Epithelial cell of alveolus of lung (primary cell): Measurements from ENCODE around the genes CYYR1 and ADAMTS1.

- RAMPAGE, long total RNA, result no peak
- RRBS, result no CpG with 5 or more reads among the region's 4 CpGs
Observed at GRCh38 chr21:17598223-17599066, 14.3 kb downstream of the BTG3 start.

DNA sequence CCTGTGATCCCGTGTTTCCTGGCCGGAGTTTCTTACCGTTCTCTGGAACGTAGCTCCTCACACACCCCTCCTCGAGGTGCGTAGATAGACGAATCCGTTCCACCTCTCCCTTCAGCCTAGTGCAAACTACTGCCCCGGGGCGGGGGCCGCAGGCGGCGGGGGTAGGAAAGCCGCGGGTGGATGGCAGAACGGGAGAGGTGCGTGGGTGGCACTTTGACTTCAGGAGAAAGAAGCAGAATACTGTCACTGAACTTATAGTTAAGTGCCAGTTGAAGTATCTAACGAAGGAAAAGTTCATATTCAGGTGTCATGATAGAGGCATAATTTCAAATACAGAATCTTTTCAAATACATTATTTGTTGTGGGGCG lies 367 bp upstream of the C21orf91 start:
- RAMPAGE, long total RNA, result no peak
- RRBS, result under 1% methylated on average over 2 of the region's 19 CpGs

GRCh38 chr21:18443448-18444077 lies 40.0 kb upstream of the TMPRSS15 start:
- RAMPAGE, long total RNA, result no peak
- RRBS, result 79% methylated on average over 1 of the region's 7 CpGs

DNA sequence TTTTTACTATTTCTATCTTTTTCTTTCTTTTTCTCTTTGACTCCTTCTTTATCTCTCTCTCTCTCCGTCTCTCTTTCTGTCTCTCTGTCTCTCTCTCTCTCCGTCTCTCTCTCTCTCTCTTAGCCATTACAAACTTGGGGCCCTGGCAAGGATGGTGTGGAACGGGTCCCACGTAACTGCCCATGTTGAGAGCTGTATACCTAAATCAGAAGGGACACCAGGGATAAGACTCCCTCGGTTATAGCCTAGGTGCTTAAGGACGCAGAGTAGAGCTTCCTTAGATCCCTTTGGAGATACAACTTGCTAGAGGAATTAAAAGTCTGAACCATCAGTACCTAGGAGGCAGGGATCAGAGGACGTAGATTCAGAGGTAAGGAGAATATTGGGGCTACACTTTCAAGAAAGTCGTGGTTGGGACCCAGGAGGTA lies 355.4 kb upstream of the TMPRSS15 start:
- RAMPAGE, long total RNA, result no peak
- RRBS, result no CpG with 5 or more reads among the region's 8 CpGs

- RAMPAGE, long total RNA, result no peak
- RRBS, result no CpG with 5 or more reads among the region's 1 CpG
Observed at GRCh38 chr21:25424658-25424927, 182.7 kb downstream of the MRPL39 start.

DNA sequence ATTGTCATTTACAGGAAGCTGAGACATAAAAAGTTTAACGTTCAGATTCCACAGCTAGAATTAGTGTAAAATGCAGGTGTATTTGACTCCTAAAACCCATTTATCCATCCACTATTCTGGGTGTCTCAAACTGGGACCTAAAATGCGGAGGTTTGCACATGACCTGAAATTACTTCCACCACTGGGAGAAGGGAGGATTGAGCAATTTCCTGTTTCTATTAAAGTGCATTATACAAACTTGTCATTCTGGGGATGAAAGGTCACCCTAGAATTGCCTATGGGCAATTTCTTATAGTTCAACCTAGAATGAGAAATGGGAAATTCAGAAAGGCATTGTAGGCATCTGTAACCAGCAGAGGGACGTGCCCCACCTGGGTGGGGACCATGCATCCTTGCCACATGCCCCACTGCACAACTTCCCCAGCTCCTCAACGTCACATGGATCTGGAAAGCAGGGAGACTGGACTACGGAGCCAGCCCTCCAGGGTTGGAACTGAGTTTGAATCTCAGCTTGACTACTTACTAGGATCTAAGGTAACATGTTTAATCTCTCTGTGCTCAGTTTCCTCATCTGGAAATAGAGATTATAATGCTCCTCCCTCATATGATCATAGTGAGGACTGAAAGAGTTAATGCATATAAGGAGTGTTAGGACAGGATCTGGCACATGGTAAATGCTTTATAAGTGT lies 47.0 kb downstream of the MRPL39 start:
- RAMPAGE, long total RNA, result no peak
- RRBS, result no CpG with 5 or more reads among the region's 5 CpGs

GRCh38 chr21:25645279-25645698 lies 6.2 kb downstream of the JAM2 start:
- RAMPAGE, long total RNA, result no peak
- RRBS, result no CpG with 5 or more reads among the region's 2 CpGs

GRCh38 chr21:25724324-25724846 lies 10.3 kb downstream of the ATP5PF start:
- RAMPAGE, long total RNA, result no peak
- RRBS, result no CpG with 5 or more reads among the region's 2 CpGs

- RAMPAGE, long total RNA, result no peak
- RRBS, result no CpG with 5 or more reads among the region's 4 CpGs
Observed at GRCh38 chr21:25897384-25897845, 162.6 kb downstream of the GABPA start.

DNA sequence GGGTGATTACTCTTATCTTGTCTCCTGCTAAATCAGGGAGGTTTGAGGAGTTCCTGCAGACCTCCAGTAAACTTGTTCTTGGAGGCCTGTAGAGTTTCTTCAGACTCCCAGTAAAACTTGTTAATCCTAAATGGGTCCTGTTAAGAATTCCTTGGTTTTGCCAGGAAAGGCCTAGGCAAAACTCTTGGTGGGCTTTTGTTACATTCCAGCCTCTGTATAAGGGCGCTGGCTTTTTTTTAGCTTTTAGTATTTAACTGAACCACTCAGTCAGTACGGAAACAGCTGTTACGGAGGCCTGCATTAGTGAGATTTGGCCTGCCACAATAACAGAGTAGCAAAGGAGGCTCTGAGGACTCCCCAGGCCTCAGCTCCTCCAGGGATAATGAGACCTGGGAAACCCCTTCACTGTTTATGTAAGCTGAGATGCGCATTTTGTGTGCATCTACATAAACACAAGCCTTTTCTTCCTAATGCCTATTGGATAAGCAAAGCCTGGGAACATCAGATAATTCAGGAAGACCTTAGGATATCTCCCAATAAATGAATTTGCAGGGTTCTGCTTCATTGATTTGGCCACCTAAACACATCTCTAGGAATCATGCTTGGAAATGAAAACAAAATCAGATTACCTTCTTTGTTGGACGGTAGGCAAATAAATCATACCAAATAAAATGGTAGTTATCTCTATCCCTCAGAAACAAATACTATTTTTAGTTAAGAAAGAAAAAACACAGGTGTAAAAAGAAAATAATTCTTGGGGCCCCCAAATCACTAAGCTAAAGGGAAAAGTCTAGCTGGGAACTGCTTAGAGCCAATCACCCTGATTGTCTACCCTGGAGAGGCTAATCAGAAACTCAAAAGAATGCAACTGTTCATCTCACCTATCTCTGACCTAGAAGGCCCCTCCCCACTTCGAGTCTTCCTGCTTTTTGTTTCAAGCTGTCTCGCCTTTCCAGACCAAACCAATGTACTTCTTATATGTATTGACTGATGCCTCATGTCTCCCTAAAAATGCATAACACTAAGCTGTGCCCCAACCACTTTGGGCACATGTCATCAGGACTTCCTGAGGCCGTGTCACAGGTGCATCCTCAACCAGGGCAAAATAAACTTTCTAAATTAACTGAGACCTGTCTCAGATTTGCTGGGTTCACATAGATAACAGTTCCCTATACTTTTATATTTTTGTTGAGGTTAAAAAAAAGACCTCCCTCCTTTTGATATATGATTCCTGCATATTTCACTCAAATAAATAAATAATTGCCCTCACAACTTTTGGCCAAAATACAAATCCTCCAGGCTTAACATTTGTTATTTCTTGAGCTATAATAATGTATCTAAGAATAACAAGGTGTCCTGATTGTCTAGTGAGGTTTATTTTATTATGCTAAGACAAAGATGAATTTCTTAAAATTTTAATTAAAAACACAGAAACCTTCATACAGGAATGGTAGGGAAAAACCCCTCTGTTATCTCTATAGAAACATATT lies 209.7 kb downstream of the APP start:
- RAMPAGE, long total RNA, result no peak
- RRBS, result no CpG with 5 or more reads among the region's 8 CpGs

DNA sequence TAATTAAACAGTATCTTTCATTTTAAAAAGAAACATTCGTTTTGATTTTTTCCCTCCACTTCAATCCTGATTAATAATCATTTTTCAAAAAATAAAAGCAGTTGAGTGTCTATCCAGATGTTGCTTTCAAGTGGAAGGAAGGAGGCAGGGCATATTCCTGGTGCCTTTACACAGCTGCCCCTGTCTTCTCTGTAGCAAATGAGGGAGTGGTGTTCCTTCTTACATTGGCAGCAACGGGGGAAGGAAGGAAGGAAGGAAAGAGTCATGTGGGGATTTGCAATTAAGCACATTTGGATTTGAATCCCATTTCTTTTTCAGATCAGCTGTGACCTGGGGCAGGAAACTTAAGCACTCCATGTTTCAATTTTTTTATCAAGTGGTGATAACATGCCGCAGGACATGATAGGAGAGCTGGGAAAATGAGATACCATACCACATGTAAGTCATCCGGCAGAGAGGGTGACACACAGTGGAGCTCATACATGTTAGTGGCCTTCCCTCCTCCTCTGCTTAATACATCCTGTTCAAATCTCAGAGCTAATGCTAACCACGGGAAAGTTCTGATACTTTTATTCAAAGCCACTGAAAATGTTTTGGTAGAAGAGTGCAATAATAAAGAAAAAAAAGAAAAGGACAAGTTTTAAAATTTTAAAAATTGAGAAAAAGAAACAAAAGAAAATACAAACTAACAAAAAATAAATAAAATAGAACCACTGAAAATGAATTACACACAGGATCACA lies 186.8 kb downstream of the APP start:
- RAMPAGE, long total RNA, result no peak
- RRBS, result no CpG with 5 or more reads among the region's 5 CpGs

- RAMPAGE, long total RNA, result no peak
- RRBS, result no CpG with 5 or more reads among the region's 1 CpG
Observed at GRCh38 chr21:26123030-26123337, 47.6 kb downstream of the APP start.

GRCh38 chr21:26572615-26573517 lies at the start of gene CYYR1:
CYYR1 (minus strand) TSS chr21:26573286.
- RAMPAGE, long total RNA, result no peak
- RRBS, result 3% methylated on average over 9 of the region's 62 CpGs

DNA sequence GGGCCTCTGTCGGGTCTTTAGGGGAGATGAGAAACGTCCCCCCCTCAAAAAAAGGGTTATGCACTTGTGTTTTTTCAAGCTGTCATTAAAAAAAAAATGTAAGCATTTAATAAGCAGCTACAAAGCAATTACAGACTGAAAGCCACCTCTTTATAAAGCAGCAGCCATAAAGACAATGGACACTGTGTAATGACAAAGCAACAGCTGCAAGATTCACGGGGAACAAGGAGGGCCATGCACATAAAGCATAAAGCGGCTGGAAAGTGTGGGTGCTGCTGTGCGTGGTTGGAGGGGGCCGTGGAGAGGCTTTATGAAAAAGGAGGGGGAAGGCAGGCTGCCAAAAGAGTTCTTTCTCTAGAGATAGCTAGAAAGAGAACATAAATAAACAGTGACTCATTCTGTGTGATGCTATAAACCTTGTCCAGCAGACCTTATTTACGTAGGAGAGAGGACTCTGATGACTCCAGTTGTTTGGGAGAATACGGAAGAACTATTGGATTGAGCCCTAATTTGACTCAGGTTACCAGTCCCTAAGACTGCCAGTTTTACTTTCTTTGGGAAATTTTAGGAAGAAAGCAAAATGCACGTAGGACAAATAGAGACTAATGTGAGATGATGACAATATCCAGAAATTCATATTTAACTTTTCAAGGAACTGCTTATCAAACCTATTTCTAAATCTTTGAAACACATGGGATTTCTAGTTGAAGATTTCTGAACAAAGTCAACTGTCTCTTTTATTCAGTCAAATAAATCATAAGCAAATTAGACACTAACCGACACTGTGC lies 49.2 kb downstream of the ADAMTS1 start:
- RAMPAGE, long total RNA, result no peak
- RRBS, result no CpG with 5 or more reads among the region's 10 CpGs

GRCh38 chr21:26835710-26835967 lies 9.6 kb downstream of the ADAMTS1 start:
- RAMPAGE, long total RNA, result no peak

GRCh38 chr21:26843444-26844018 lies 1.7 kb downstream of the ADAMTS1 start:
- RAMPAGE, long total RNA, result no peak
- RRBS, result 2% methylated on average over 3 of the region's 24 CpGs

- RAMPAGE, long total RNA, result no peak
- RRBS, result under 1% methylated on average over 13 of the region's 18 CpGs
Observed at GRCh38 chr21:26845234-26845437, at the start of gene ADAMTS1. ADAMTS1 (minus strand) TSS chr21:26845409.

DNA sequence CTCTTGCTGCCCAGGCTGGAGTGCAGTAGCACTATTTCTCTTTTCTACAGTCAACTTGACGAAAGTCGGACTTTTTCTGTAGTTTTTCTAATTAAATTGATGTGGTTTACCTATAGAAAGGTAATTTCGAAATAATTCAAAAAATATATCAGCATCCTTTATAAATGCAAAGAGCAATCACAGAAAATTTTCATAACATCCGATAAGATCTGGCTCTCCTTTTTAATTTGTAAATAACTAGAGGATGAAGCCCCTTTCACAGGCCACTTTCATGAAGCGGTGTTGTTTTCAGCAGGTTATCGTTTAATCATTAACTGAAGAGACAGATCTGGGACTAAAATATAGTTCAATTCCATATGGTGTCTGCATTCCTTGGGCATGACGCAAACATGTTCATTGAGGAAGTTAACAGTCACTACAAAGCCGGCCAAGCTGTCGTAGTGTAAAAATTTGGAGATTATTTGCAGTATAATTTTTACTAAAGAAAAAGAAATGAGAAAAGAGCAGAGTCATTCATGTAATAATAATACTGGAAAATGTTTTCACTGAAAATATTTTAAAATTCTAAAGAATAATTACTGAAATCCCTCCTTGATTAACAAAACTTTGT lies 565.1 kb upstream of the ADAMTS5 start:
- RAMPAGE, long total RNA, result no peak
- RRBS, result no CpG with 5 or more reads among the region's 9 CpGs

GRCh38 chr21:28636568-28637309 lies 248.4 kb downstream of the N6AMT1 start:
- RAMPAGE, long total RNA, result no peak
- RRBS, result no CpG with 5 or more reads among the region's 8 CpGs

DNA sequence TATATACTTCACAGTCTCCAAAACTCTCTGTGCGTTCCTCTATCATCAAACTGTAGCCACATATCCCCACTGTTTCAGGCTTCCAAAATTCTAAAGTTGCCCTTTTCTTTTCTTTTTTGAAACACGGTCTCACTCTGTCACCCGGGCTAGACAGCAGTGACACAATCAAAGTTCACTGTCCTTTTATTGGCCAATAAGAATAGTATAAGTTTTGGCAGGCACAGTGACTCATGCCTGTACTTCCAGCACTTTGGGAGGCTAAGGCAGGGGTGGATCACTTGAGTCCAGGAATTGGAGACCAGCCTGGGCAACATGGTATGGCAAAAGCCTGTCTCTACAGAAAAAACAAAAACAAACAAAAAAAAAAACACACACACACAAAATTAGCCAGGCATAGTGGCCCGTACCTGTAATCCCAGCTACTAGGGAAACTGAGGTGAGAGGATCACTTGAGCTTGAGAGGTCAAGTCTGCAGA lies 19.3 kb downstream of the N6AMT1 start:
- RAMPAGE, long total RNA, result no peak
- RRBS, result no CpG with 5 or more reads among the region's 4 CpGs